Umbilical cord (tissue), 2 donors: ENCODE measurements around the gene PLPPR4.

DNA sequence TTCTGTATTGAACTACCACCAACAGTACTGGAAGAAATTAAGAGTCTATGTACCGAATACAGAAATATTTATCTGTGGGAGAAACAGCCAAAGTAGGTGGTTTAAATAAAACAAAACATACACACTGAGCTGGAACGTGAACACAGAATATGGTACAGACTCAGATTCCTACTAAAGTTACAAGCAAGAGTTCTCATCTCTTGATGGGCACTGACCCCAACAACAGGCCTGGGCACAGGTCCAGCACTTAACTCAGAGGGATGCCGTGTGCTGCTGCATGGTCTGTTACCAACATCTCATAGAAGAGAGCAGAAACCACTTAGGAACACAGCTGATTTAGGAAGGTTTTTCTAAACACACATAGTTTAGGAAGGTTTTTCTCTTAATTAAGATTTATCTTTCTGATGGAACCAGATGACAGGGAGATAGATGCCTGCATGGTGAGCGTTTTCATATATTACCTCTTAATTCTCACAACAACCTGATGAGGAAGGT, 1.6 kb downstream of the GCLM start:
- RAMPAGE, long total RNA, result no peak

DNA sequence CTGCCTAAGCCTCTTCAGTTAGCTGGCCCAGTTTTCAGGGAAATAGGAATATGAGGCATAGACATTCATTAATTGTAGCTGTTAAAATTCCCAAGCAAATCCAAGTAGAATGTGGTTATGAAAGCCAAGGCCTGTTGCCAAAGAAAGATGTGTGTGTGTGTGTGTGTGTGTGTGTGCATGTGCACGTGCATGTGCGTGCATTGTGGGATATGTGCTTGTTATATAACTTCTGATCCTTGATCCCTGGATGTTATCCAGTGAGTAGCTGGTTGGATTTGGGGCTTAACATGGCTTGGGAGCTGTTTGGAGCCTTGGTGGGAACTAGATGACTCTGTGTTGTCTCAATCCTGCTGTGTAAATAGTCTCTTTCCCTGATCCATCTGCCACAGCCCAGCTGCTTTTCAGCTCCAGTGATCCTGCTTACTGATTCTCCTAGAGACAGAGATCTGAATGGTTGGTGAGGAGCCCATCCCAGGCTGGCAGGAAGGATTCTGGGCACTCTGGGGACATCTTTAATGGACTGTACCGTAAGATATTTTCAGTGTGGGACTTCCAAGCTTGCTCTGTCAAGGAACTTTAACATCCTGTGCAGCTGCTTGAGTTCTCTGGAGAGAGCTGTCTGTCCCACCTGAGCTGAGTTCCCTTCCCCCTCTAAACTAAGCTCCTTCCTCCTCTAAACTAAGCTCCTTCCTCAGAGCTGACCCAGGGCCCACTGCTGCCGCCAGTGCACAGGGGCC, 70.7 kb upstream of the GCLM start:
- RAMPAGE, long total RNA, result no peak

GRCh38 chr1:94025929-94026426, 95.0 kb downstream of the ABCA4 start:
- RAMPAGE, long total RNA, result no peak

GRCh38 chr1:94418585-94419442, 625 bp downstream of the ABCD3 start:
- RAMPAGE, long total RNA, result no peak

DNA sequence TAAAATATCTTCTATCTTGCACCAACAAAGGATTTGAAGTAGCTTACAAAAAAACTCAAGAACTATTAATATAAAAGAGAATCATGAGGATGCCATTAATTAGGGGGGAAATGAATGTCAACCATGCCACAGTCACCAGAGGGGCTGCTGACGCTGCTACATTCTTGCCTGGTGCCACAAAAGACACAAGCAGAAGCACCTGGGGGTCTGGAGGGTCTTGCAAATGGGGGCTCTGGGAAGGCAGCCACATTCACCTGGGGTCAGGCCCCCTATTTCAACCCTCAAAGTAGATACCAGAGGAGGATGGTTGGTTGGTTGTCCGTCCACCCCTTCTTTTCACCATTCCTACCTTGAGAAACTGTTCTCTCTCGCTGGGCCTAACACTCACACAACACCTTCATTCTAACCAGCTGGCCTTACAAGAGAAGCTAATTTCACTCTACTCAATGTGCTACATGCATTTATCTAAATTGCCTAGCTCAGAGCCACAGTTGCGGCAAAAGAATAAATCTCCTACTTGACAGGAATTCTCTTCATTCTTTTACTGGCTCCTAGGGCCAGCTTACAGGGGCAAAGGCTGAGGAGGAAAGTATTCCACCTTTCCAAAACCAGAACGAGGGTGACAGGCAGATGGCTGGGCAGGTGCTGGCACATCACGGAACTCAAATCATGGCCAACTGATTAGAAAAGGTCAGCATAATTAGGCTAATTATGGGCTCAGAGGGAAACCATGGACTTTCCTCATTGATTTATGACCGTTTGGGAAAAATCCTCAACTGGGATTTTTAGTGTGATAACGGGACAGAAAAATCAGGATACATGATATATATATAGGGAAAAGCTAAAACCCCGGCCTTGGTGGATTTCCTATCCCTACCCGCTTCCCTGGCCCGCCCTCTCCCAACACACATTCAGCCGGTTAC, 6.5 kb downstream of the F3 start:
- RAMPAGE, long total RNA, result no peak

- RAMPAGE, long total RNA, result no peak
Observed at GRCh38 chr1:94535954-94536532, 5.5 kb downstream of the F3 start.

GRCh38 chr1:94562817-94563537, 21.4 kb upstream of the F3 start:
- RAMPAGE, long total RNA, result no peak

- RAMPAGE, long total RNA, result no peak
Observed at GRCh38 chr1:94608021-94608796, 66.7 kb upstream of the F3 start.

DNA sequence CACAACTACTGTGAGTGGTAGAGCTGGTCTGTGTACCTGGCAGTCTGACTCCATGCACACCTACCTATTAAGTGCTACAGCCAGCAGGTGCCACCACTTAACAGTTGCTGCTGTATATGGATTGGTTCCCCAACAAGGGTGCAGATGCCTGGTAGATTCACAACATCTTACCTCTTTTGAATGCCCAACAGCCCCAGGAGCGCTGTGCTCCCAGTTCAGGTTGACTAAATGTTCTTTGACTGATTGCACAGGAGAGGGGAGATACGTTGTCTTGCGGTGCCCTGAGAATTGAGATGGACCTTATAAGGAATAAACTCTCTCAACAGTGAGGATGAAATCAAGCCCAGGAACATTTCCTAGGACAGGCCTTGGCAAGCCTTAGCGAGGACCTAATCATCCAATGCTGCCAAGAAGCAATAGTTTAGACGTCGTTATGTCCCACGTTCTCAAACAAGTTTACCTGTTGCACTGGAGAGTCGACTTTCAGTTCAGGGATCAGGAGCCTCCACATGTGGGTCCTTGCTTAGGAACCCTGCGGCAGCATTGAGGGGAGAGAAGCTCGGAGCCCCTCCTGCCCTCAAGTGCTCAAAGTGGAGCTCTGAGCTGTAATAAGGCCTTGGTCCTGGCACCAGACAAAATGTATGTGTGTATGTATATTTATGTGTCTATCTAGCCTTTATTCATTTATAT, 79.0 kb upstream of the F3 start:
- RAMPAGE, long total RNA, result no peak

- RAMPAGE, long total RNA, result no peak
Observed at GRCh38 chr1:94860367-94861130, 40.4 kb downstream of the SLC44A3 start.

GRCh38 chr1:94866125-94867011, 46.2 kb downstream of the SLC44A3 start:
- RAMPAGE, long total RNA, result no peak

- RAMPAGE, long total RNA, result no peak
Observed at GRCh38 chr1:94927283-94928227, 645 bp upstream of the CNN3 start.

DNA sequence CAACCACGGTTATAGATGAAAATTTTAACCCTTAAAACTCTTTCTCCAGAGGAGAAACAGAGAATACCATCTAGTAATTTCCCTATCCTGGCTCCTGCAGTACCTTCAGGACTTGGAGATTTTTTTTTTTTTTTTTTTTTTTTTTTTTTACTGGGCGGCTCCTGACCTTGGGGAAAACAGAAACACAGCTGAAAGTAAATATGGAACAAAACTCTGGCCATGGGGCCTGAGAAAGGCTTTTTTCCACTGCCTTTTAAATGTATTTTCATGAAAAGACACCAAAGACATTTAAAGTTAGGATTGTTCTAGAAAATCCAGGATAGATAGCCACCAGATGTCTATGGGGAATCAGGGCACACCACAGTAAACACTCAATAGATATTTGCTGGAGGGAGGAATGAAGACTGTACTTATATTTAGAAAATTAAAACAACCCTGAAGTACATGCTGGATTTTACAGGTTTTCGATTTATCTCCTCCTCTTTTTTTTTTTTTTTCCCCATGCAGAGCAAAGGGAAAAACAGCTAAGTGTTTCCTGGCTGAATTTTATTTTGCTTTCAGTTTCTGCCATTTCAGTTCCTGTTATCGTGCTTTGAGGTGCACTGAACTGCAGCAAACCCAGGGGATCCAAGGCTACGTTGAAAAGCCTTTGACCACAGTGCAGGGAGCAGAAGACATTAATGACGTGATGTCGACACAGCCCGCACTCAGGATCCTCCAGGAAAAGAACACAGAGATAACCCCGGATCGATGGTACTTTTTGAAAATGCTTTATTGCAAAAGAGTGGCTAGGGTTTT, 35.7 kb upstream of the CNN3 start:
- RAMPAGE, long total RNA, result no peak

GRCh38 chr1:95073136-95073439, 337 bp upstream of the ALG14 start:
- RAMPAGE, long total RNA, result no peak

GRCh38 chr1:95233196-95233765, 729 bp upstream of the RWDD3 start:
- RAMPAGE, long total RNA, result no peak

DNA sequence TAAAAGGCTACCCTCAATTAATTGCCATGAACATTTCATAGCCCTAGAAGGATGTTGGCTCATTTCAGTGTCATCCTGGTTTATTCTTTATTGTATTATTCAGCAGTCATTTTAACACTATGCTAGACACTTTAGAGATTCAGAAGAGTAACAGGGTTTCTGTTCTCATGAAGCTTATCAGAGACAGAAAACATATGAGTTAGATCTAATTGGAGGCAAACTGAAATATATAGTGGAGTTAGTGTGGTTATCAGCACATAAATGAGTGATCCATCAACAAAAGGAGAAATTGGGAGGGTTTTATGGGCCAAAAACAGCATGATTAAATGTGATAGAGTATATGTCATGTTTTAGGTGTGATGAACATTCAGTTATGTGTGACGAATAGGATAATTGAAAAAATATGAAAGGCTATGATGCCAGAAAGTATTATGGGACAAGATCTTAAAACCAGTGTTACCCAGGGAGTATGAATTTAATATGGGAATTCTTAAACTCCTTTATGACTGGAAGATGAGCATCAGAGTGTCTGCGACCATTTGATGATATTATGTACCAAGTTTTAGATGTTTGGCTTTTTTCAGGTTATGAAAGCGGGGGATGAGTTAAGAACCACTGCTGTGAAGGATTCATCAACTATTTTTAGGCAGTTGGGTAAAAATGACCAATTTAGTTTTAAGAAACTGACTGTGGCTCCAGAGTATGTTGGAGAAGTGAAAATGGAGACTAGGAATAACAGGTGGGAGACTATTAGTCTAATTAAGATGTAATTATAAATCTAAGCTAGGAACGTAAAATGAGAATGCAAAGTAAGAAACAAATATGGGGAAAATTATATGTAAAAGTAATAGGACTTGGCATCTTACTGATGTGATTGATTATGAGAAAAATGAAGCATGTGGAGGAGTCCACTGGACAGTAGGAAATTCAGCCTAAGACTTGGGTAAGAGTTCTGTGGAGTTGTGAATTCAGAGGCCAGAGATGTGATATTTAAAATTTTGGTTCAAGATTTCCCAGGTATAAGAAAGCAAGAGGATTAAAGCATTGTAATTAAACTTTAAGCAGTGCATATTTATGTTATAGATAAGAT, 73.3 kb downstream of the PTBP2 start:
- RAMPAGE, long total RNA, result no peak

- RAMPAGE, long total RNA, result no peak
Observed at GRCh38 chr1:96995390-96995998, 273.9 kb downstream of the PTBP2 start.

DNA sequence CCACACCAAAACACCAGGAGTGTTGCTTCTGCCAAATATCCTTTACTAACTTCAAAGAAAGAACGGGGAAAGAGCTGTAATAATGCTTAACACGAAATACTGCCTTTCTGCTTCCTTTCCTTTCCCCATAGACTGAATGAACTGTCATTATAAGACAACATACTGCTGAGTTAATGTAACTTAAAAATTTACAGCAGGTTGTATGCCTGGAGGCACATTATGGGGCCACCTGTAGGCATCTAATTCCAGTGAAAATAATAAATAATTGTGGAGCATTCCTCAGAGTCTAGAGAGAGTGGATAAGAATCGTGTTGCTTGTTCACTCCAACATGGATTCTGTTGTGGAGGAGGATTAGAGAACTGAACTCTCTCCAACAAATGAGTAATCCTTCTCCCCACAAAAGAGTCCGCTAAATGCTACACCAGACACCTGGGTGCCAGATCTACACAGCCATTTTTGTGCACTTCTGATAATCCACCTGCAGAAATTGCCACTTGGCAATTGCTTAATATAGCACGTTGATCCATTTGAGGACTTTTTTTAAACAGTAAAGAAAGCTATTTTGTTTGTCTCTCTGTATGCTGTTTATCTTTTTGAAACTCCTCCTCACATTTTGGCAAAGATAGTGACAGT, 113.6 kb upstream of the DPYD start:
- RAMPAGE, long total RNA, result no peak

- RAMPAGE, long total RNA, result no peak
Observed at GRCh38 chr1:98054169-98054710, 133.4 kb upstream of the DPYD start.

DNA sequence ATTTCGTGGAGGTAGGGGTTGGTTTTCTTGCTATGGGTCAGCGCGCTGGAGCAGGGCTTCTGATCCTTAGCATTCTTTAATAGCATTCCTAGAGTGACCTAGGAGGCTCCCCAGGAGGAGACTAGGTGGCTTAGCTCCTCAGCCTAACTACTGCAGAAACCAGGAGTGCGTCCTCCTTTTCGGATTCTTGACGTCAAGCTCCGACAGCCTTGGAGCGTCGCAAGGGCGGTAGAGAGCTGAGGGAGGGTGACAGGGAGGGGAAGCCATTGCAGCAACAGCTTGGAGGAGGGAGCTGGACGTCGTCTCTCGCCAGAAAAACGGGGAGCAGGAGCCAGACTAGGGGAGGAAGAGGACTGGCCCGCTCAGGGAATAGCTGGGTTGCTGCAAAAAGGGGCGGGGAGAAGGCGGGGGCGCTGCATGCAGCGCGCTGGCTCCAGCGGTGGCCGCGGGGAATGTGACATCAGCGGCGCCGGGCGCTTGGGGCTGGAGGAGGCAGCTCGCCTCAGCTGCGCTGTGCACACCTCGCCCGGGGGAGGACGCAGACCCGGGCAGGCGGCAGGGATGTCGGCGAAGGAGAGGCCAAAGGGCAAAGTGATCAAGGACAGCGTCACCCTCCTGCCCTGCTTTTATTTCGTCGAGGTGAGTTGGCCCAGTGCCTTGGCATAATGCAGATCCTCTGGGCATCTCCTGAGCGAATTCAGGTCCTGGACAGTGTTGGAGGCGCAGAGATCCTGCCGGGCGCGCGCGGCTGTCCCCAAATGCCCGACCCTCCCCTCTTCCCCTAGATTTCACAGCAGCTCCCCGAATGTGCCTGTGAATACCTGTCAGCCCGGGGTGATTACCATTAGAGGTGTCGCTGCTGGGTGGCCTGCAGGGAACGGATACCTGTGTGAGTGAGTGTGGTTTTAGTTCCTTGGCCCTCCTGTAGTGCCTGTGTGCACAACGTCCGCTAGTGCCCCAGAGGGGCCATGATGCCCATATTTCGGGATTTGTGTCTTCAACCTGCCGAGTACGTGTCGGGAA, at the start of gene PLPPR4:
Gene PLPPR4 (plus strand): TSS at position 460 of the 1,023 bp plus-strand sequence.
- RAMPAGE, long total RNA, result start-site peak on the plus strand centred at position 456 of the sequence, 62 bp wide, 25 and 26 reads in 2 replicates